Cardiac fibroblast (primary cell): Measurements from ENCODE around the gene RAB5A.

DNA sequence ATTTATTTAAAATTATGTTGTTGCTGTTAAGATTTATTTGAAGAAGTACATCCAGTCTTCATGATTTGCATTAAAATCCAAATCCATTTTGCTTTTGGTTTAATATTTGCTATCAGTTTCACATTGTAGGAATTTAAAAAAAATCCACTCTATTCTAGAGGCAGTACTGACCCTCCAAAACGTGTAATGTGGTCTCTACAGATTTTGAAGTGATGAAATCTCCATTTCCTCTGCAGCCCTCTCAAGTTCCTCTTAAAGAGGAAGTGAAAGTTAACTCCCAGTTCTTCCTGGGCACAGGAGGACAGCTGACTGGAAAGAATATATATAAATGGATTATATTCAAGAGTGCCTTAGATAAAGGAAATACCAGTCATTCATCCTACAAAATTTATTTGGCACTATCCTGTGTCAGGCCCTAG, 83.6 kb upstream of the PLCL2 start:
- RRBS: no CpG with 5 or more reads among the region's 1 CpG

DNA sequence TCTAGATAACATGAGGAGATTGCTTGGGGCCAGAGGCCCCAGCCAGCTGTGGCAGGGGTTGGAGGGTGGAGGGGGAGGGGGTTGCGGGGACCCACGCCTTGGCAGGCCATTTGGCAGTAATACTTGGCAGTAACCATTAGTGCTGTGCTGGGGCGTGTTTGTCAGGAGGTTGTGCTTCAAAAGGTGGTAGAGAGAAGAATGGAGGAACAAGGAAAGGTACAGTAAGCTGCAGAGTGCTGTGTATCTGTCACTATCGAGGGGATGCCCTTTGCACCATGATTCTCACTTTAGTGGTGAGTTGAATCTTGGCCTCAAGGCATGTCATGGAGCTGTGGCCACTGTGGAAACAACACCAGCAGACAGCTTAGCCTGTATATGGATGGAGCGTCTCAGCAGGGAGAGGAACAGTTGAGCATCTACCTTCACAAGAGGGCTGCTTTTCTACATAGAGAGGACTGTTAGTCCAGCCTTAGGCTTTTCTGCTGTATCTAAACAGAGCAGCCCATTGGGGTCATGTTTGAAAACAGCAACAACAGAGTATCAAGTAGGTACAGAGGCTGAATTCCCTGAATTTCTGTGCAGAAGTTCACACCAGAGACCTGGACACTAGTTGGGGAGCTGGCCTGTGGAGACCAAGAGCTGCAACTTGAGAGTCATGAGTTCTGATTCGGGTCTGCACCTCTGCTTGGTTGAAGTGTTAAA, 14.3 kb downstream of the PLCL2 start:
- RRBS: no CpG with 5 or more reads among the region's 6 CpGs

- RRBS: no CpG with 5 or more reads among the region's 13 CpGs
Measured at GRCh38 chr3:17166468-17167039, 281.8 kb downstream of the PLCL2 start.

DNA sequence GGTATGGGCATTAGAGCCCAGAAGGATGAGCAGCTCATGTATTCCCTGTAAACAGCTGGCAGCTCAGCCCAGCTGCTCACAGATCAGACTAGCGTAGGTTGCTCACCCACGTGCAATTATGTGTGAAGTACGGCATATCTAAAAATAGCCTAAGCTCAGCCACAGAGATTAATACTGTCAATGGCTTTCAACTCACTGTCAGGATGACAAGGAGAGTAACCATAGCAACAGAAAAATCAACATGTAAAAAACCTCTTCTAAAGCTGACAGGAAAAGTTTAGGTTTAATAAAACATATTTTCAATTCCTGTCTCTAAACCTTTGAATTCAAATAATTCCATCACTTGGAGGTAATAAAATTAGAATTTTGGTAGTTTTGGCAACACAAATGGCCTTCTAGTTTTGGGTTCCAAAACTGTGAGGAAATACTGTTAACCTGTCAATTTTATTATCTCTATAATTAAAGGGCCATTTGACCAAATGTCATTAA, 295.2 kb downstream of the PLCL2 start:
- RRBS: no CpG with 5 or more reads among the region's 3 CpGs

DNA sequence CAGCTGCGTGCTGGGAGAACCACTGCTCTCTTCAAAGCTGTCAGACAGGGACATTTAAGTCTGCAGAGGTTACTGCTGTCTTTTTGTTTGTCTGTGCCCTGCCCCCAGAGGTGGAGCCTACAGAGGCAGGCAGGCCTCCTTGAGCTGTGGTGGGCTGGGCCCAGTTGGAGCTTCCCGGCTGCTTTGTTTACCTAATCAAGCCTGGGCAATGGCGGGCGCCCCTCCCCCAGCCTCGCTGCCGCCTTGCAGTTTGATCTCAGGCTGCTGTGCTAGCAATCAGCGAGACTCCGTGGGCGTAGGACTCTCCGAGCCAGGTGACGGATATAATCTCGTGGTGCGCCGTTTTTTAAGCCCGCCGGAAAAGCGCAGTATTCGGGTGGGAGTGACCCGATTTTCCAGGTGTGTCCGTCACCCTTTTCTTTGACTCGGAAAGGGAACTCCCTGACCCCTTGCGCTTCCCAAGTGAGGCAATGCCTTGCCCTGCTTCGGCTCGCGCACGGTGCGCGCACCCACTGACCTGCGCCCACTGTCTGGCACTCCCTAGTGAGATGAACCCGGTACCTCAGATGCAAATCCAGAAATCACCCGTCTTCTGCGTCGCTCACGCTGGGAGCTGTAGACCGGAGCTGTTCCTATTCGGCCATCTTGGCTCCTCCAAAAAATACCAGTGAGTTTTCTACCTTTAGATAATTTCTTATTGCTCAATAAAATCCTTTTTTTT, 118.5 kb upstream of the TBC1D5 start:
- RRBS: no CpG with 5 or more reads among the region's 36 CpGs

DNA sequence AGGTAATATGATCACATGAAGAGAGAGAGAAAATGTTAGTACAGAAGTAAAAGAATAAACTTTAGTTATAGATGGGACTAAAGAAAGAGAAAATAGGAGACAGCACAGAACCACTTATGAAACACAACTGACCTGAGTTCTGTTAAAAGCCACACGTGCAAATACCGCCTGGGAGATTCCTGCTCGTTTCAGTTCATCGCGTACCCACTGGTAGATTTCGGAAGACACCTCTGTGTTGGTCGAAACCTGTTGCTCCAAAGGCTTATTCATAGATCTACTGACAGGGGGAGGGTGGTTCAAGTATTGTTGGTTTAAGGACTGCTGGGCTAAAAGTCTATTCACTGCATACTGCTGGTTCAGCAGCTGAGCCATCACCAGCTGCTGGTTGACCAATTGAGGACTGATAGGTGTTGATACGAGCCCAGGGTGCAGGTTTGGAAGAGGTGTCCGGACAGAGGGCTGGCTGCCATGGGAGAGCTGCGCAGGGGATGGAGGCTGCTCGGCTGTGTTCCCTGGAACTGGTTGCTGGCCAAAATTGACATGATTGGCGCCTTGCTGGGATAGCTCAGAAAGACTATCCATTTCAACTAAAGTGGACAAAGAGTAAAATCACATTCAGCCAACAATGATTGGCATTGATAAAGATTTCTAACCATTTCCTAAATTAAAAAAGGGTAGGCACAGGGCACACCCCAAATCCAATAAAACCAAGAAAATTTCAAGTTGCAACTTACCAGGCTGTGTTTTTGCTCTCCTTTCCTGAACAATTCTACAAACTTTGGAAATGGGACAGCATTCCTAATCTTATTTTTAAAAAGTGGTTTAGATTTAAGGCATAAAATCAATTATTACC, 30.6 kb downstream of the SATB1 start:
- RRBS: no CpG with 5 or more reads among the region's 12 CpGs

GRCh38 chr3:18420482-18421220, 4.5 kb downstream of the SATB1 start:
- RRBS: no CpG with 5 or more reads among the region's 12 CpGs

GRCh38 chr3:18424397-18424793, 744 bp downstream of the SATB1 start:
- RRBS: no CpG with 5 or more reads among the region's 20 CpGs

DNA sequence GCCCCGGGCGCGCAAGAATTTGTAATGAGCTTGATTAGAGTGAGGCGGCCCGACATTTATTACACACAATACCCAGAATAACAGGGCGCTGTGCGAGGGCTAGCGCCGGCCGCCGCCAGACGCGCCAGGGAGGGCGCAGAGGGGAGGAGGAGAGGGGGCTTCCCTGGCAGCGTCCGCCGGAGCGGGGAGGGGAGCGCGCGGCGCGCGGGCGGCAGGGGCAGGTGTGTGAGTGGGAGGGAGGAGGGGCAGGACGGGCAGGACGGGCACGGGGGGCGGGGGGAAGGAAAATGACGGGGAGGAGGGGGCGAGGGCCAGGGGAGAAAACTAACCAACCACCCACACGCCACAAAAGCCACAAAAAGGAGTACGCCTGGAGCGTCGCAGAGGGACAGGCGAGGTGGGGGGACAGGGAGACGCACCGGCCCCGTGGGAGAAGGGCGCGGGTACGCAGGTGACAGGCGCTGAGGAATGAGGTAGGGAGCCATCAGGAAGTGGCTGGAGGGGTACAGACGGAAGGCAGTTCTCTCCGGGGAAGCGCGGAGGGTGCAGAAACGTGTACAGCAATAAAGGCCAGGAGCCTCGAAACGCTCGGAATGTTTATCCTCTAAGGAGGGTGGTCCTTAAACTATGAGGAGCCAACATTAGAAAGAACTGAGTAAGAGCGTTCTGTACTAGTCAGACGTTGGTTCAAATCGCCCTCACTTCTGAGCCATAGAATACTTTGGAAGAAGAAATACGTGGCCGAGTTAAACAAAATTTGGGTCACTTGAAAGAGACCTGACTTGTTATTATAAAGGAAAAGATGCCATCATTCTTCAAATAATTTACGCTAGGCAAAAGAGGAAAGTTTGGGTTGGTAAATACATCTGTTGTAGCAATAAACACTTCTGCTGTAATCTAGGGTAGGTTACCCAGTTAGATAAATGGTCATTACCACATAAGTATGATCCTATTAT, 721 bp upstream of the SATB1 start:
- RRBS: under 1% methylated on average over 9 of the region's 57 CpGs

DNA sequence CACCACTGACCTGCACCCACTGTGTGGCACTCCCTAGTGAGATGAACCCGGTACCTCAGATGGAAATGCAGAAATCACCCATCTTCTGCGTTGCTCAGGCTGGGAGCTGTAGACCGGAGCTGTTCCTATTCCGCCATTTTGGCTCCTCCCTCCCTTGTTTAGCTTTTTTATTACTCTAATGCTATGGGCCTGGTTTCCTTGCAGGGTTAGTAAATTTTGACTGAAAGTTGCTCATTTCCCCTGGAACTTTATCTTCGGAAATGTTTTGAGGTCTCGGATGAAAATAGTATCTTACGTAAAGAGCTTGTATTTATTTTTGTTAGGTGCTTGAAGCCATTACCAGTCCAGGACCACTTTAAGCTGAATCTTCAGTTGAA, 269.0 kb upstream of the SATB1 start:
- RRBS: no CpG with 5 or more reads among the region's 7 CpGs

- RRBS: no CpG with 5 or more reads among the region's 12 CpGs
Measured at GRCh38 chr3:18740683-18741541, 315.8 kb upstream of the SATB1 start.

- RRBS: 1% methylated on average over 6 of the region's 79 CpGs
Measured at GRCh38 chr3:19946770-19947609, at the start of gene RAB5A. TSS of gene RAB5A (plus strand) at chr3:19947097.

DNA sequence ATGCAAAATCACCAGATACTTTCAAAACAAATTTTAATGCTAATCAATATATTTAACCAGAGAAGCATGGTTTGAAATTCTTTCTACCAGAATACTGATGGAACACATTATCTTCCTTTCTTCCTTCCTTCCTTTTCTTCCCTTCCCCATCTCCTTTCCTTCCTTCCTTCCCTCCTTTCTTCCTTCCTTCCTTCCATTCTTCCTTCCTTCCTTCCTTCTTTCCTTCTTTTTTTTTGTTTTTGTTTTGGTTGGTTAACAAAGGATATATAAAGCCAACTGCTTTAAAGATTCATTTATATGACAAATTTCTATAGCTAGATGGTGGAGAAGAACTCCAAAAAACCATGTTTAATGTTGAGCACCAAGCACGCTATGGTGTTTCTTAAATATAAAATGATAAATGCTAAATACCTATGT, 332.0 kb downstream of the ZNF385D start:
- RRBS: no CpG with 5 or more reads among the region's 1 CpG

- RRBS: no CpG with 5 or more reads among the region's 2 CpGs
Measured at GRCh38 chr3:21672163-21672550, 78.9 kb downstream of the ZNF385D start.

DNA sequence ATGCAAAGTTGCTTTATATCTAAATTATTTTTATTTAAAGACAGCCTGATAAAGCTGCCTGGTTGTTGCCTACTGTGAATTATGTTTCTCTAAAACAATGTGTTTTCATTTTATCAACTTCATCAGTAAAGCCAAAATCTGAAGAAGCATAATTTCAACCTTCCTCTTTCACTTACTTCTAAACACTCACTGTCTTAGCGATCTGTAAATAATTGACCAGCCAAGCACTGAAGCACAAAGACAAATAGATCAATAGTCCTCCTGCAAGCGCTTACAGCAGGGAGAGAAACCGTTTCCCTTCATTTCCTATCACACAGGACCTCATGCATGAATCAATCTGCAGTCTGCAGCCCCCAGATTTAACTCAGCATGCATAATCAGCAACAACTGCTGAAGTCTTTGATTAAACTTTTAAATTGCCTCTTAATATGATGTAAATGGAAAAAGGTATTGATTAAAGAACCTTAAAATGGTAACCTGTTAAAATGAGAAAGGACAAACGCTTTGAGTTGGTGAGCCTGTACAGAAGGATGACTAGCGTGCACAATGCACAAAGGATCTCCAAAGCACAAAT, 370.1 kb upstream of the ZNF385D start:
- RRBS: no CpG with 5 or more reads among the region's 5 CpGs

DNA sequence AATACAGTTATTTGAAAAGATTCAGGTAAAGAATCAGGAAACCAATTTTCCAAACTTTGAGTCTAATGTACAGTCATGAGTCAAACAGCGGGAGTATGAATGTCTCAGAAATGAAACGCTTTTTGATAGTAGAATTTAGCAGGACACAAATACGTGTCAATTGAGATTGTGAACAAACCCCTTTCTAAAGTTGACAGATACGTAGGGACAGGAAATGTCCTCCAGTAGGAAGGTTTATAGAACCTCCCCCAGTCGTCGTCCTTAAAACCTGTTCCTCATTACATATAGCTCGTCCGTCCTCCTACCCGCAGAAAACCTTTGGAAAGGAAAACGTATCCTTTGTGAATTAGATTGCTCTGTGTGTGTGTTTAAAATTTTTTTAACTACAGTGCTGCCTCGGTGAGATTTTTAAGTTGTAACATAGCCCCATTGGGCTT, 4.0 kb downstream of the UBE2E1 start:
- RRBS: no CpG with 5 or more reads among the region's 11 CpGs

GRCh38 chr3:23826272-23826837, 20.6 kb downstream of the UBE2E1 start:
- RRBS: no CpG with 5 or more reads among the region's 2 CpGs

- RRBS: no CpG with 5 or more reads among the region's 7 CpGs
Measured at GRCh38 chr3:23890329-23890785, 26.4 kb downstream of the NKIRAS1 start.